Hair follicle dermal papilla cell (primary cell): Measurements from ENCODE around the genes HSF2 and RNF146.

DNA sequence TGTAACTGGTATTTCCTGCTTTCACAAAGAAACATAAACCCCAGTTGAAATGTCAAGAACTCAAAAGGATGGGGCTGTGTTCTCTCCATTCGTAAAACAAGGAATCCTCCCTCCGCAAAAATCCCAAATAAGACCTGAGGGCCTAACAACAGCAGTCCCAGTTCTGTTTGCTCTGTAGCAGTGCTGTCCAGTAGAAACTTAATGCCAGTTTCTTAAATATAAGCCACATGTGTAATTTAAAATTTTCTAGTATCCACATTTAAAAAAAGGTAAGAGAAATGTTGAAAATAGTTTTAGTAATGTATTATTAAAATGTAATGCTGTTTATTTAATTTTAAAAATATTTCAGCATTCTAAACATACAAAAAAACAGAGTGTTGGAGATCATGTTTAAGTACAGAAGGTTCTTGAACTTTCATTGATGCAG lies 421.0 kb downstream of the GJA1 start:
- CAGE, long polyA plus RNA, result no peak

DNA sequence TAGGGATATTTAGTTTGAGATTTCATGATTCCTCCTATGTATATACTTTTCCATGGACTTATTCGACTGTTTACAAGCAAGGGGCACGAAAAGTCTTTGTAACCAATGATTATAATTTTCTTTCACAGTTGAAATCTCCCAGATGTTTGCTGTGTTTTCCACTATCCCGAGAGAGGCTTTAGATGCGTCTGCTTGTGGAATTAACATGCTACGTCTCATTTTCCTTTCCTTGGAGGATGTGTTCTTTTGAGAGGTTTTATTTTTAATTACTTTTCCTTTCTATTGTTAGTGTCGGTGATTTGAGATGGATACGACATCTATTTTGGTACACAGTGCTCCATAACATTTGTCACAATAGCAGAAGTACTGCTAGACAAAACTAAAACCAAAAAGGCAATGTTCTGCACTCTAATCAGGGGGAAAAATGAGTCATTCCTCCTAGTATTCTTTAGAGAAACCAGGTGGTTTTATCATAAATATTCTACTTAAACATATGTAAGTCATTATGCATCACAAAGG lies 356.2 kb upstream of the HSF2 start:
- CAGE, long polyA plus RNA, result no peak

GRCh38 chr6:122399156-122400420 lies at the start of gene HSF2:
HSF2 (plus strand) TSS chr6:122399652.
- CAGE, long polyA plus RNA, result no peak

DNA sequence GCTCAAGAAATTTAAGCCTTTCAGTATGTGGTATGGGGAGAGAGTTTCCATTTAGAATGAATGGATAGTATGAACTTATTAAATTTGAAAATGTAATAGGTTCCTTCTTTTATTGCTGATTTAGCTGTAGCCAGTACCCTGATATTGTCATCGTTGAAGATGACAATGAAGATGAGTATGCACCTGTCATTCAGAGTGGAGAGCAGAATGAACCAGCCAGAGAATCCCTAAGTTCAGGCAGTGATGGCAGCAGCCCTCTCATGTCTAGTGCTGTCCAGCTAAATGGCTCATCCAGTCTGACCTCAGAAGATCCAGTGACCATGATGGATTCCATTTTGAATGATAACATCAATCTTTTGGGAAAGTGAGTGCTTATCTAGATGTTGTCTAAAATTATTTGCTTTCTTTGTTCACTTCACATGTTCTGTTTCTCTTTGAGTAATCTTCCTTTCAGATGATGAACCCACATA lies 23.2 kb downstream of the HSF2 start:
- CAGE, long polyA plus RNA, result no peak

- CAGE, long polyA plus RNA, result no peak
These were observed 1.0 kb upstream of the NKAIN2 start for GRCh38 chr6:123802644-123803005.

GRCh38 chr6:124963597-124963894 lies 1.3 kb downstream of the RNF217 start:
- CAGE, long polyA plus RNA, result no peak

DNA sequence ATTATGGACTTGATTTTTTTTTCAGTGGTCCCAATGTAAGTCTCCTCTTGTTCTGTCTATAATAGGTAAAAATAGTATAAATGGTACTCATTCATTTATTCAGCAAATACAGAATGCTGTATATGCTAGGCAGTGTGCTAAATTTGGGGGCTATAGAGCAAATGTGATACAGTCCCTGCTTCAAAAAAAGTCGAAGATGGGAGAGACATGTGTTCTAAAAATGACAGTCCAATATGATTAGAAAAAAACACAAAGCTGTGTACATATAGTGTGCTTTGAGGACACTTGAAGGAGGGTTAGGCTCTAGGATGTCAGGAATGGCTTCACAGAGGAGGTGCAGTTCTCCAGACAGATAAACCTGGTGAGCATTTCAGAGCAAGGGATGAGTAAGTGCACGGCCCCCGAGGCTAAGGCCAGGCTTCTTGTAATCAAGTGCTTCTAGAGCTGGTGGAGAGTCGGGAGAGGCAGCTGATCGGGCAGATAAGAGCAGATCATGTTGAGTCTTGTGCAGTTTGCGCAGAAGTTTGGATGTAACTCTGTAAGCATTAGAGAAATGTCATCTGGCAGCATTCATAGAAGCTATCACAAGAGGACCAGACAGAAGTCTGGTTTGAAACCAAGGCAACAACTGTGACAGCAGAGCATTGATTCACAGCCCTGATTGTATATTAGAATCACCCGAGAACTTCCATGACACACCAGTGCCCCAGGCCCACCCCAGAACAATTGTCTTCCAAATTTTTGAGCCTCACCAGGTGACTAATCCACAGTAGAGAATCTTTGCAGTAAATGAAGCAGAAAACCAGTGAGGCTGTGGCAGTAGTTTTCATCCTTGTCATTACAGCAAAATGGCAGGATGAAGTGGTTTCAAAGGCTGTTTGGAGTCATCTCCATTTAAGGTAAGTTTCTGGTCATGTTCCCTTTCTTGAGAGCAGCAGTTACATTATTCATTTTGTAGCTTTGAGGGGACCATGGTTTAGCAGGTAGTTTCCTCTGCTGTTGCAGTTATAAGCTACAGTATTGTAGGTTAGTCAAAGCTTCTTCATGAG lies 83.8 kb downstream of the RNF217 start:
- CAGE, long polyA plus RNA, result no peak

DNA sequence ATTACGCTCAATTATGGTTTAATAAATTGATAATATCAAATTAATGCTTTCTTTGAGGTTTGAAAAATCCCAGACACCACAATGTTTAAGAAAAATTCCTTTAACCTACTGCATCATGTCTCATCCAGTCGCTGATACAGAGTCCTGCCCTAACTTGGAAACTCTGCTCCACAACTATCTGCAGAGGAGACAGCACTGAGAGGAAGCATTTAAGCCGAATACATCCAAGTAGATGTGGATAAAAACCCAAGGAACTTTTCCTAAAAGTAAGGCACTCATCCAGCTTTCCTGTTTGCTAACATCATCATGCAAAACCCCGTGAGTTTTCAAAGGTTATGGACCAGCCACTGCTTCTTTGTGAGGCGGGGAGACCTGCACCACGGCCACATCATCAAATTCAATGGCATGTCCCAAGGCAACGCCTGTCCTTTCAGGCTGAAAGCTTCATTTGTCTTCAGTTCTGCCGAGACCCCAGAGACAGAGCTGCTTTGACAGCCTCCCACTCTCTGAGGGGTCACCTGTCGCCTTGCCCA lies 142.3 kb upstream of the HDDC2 start:
- CAGE, long polyA plus RNA, result no peak

DNA sequence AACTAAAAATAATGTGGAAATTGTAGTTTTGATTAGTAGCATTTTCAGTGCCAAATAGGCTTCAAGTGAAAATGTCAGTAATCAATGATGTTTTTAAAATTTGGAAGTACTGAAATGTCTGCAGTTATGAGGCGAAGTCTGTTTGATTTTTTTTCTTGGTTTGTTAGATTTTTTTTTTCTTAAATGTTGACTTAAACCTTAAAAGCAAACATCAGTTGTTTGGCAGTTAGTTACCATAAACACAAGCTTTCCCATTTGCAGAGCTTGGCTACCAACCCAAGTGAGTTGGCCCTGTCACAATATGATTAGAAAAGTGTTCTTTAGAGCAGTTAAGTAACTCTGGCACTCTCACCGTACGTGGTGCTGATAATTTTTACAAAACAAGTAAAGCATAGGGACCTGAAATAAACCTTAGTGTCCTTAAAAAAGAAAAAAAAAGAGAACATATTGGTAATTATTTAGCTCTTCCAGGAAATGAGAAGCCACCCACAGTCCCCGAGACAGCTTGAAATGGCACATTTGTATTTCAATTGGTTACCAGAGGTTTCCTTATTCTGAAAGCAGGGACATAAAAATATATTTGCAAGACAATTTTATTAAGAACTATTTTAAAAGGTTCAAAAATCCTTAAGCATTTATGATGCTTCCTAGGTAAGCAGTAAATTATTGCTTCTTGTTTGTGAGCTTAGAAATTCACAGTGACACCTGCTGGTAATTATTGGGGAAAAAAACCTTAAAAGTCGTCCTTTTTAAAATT lies 3.9 kb downstream of the HEY2 start:
- CAGE, long polyA plus RNA, result no peak

- CAGE, long polyA plus RNA, result no peak
These were observed 41.0 kb downstream of the NCOA7 start for GRCh38 chr6:125831638-125832345.

GRCh38 chr6:125839334-125839828 lies 48.6 kb downstream of the NCOA7 start:
- CAGE, long polyA plus RNA, result no peak

- CAGE, long polyA plus RNA, result no peak
These were observed 56.8 kb upstream of the HINT3 start for GRCh38 chr6:125899544-125900418.

DNA sequence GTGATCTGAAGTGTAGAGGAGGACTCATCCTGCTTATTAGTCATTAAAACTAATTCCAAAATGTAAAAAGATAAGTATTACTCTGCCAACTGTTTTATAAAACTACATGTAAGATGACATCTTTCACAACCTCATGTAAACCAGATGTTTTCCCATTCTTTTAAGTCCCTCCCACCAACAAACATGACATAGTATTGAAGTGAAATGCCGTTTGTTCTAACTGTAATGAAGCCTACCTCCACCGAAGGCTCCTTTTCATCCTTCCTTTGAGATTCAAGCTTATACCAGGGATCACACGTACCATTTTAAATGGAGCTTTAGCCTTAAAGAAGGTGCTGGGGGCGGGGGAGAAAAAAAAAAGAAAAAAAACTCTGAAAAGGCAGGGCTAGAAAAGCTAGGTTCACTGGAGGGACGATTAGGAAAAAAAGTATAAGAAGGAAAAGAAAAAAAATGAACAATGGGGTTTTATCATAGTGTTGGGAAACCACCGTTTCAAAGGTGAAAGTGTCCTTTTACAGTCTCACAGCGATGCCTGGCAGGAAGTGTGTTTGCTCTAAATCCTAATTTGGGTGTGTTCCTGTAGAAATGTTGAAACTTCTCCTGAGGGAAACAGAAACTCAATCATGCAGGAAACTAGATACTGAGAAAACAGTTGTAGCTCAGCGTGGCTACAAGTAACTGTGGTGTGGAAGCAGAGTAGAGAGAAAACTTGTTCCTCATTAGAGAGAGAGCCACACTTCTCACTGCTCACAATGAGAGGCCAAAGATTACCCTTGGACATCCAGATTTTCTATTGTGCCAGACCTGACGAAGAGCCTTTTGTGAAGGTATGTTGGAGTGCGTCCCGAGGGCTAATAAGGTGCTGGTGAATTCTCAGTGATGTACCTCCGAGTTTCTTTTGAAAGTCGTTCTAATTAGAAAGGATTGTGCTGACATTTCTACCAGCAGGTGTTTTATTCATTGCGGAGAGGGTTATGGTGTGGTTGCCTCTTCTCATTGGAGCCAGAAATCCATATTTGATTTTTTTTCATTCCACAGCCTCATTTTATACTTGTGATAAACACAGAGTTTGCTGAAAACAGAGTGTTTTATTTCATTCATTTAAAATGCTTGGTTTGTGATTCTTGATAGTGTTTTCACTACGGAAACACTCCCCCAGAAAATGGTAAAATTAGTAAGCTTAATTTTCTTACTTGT lies 37.6 kb upstream of the HINT3 start:
- CAGE, long polyA plus RNA, result no peak

DNA sequence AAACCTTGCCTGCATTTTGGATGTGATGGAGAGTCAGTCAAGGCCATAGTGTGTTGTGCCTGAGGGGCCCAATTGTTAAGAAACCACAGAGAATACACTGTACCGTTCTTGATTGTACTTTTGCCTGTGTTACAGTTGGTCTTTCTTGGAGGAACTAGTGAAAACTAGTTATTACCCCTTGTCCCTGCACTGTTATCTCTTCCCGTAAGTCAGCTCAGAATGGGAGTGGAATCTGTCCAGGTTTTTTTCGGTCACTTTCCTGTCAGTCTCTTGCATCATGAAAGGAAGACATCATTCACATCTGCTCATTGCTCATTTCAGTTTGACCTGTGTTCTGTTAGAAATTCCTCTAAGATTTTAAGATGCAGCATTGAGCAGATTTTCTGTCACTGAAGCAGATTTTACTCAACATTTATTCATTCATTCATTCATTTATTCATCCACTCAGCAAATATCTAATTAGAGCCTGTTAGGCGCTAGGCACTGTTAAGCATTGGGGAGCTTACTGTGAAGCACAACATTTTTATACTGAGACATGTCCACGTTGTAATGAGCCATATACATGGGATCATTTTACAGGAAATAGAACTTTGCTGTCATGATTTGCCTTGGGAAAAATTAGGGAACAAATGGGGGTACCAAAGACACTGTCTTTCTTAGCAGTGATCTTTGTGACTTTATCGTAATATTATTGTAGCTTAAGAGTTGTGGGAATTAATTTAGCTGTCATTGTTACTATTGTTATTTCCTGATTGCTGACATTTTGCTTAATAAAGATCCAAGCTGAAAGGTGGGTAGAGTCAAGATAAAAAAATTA lies 33.1 kb upstream of the HINT3 start:
- CAGE, long polyA plus RNA, result no peak

- CAGE, long polyA plus RNA, result no peak
These were observed 30.0 kb downstream of the RSPO3 start for GRCh38 chr6:127148369-127148960.

DNA sequence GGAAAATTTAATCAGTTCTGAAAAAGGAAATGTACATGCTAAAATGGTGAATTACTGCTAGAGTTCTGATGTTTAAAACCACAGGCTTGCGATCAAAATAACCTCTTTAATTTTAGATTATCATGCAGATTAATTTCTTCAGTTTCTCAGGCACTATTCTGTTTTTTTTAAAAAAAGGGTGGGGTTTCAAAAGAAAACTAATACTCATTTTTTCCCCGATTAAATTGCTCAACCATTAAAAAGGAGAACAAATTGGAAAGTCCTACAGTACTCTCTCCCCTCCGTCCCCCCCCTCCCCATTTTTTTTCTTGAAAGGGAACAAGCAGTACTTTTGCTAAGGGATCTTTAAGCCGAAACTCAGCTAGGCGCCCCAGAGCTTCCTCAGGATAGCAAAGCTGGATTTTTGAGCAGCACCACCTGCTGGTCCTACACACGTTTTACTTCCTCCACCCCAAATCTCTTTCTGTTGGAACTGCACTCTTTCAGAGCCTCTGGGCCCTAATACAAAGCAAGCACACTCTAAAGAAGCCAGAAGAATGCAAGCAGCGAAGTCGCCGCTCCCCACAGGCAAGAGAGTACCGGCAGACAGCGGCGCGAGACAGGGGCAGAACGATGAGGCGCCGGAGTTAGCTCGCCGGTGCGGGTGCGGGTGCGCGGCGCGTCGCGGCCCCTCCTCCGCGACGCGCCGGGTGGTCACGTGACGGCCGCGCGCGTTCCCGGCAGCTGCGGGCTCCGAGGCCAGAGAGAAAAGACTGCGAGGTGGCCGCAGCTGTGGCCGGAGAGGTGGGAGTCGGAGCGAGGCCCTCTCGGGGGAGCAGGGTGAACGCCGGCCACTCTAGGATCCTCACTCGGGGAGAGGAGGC lies at the start of gene RNF146:
Gene RNF146 (plus strand): TSS at position 722 of the 863 bp plus-strand sequence.
- CAGE, long polyA plus RNA, result no peak

GRCh38 chr6:127516323-127516815 lies 57.2 kb upstream of the KIAA0408 start:
- CAGE, long polyA plus RNA, result no peak

GRCh38 chr6:127545872-127546121 lies 31.2 kb upstream of the C6orf58 start:
- CAGE, long polyA plus RNA, result no peak

DNA sequence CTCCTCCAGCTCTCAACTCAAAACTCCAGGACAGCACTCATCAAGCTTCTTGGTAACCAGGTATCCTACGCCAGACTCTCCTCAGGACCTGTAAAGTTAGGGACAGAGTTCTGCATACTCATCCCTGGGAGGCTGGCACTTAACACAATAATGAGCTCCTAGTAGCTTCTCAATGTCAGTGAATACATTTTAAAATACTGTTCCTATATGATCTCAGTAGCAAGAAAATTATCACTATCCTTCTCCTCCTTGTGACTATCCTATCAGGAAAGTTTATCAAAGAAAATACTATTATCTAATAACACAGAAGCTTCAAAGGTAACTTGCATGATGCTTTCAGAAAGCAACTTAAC lies 240.3 kb downstream of the PTPRK start:
- CAGE, long polyA plus RNA, result no peak

GRCh38 chr6:128296003-128296539 lies 224.3 kb downstream of the PTPRK start:
- CAGE, long polyA plus RNA, result no peak